Pericardium fibroblast (primary cell): Measurements from ENCODE around the gene SLC25A24.

- RAMPAGE, long total RNA = no peak
Observed at GRCh38 chr1:104407731-104408053, 658.0 kb downstream of the AMY1C start.

DNA sequence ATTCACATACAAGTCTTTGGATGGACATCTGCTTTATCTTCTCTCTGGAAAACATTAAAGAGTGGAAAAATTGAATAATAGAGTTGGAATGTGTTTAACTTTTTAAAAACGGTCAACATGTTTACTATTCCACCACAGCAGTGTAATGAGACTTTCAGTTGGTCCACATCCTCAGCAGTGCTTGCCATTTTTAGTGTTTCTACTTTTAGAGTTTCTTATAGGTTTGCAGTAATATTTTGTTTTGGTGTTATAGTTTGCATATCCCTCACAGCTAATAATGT is 1064.2 kb upstream of the PRMT6 start:
- RAMPAGE, long total RNA = no peak

- RAMPAGE, long total RNA = no peak
Observed at GRCh38 chr1:107326792-107327555, 186.1 kb downstream of the NTNG1 start.

DNA sequence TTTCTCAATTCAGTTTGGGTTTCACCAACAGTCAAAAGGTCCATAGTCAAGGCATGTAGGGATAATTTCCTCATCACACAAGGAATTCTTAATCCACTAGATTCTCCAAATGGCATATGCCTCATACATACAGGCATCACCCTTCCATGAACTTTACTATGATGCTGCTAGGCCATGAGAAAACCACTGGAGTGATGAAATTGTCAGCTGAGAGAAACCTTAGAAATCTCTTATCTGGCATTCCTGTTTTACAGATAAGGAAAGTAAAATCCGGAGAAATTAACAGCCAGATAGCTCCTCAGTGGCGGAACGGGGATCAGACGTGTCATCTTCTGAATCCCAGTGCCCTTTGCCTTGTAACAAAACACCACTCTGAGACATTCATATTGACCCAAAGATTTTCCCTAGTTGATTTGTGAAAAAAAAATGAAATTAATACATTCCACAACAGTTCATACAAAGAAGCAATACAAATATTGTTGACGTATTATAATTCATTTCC is 274.5 kb downstream of the NTNG1 start:
- RAMPAGE, long total RNA = no peak

GRCh38 chr1:107626382-107627528 is 338.2 kb downstream of the VAV3 start:
- RAMPAGE, long total RNA = no peak

GRCh38 chr1:108038908-108039328 is 73.9 kb upstream of the VAV3 start:
- RAMPAGE, long total RNA = no peak

- RAMPAGE, long total RNA = no peak
Observed at GRCh38 chr1:108083024-108083499, 117.1 kb downstream of the SLC25A24 start.

GRCh38 chr1:108199699-108200576 is at the start of gene SLC25A24:
Gene SLC25A24 (minus strand): TSS chr1:108200343.
- RAMPAGE, long total RNA = start-site peak on the minus strand at chr1:108200144-108200237, 1,779 and 600 reads in 2 replicates; start-site peak on the plus strand at chr1:108200413-108200438, 11 and 9 reads in 2 replicates

GRCh38 chr1:108601350-108602064 is 41.6 kb downstream of the EEIG2 start:
- RAMPAGE, long total RNA = no peak

DNA sequence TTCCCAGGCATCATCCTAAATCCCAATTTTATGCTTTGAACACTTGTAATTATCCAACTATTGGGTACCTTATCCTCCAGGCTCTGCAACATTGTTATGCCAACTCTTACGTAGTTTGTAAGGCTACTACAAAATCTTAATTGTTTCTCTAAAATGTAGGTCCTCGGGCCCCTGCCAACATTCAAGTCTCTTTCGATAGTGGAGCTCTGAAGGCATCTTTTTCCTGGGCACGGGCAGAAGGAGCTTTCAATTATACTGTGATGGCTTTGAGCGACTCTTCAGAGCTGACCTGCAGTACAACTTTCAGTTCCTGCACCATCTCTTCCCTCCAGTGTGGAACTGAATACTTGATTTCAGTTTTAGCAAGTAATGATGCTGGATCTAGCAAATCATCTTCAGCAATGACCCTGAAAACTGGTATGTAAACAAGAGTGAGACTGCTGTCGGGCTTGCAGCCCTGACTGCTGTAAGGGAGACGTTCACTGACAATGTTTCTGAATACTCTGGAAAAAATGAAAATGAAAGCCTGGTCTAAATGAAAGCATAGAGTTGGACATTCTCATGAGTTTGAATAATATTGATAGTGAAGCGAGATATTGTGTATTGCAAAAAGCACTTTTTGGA is 9.6 kb downstream of the FNDC7 start:
- RAMPAGE, long total RNA = no peak

DNA sequence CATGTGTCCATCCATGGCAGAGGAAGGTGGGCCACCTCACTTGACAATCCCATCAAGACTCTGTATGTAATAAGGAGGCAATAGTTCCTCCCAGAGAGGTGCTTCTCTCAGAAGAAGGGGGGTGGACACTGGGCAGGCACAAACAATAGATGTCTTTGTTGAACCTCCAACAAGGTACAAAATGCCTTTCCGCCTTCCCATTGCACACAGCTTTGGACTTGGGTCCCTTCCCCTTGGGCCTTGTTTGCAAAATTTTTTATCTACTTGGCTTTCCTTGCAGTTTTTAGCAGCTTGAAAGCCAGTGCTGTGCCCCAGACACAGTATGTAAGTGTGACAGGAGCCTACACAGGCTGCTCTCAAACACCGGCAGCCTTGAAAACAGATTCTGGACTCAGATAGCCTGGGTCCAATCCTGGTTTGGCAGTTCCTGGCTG is 42.9 kb downstream of the ELAPOR1 start:
- RAMPAGE, long total RNA = no peak

DNA sequence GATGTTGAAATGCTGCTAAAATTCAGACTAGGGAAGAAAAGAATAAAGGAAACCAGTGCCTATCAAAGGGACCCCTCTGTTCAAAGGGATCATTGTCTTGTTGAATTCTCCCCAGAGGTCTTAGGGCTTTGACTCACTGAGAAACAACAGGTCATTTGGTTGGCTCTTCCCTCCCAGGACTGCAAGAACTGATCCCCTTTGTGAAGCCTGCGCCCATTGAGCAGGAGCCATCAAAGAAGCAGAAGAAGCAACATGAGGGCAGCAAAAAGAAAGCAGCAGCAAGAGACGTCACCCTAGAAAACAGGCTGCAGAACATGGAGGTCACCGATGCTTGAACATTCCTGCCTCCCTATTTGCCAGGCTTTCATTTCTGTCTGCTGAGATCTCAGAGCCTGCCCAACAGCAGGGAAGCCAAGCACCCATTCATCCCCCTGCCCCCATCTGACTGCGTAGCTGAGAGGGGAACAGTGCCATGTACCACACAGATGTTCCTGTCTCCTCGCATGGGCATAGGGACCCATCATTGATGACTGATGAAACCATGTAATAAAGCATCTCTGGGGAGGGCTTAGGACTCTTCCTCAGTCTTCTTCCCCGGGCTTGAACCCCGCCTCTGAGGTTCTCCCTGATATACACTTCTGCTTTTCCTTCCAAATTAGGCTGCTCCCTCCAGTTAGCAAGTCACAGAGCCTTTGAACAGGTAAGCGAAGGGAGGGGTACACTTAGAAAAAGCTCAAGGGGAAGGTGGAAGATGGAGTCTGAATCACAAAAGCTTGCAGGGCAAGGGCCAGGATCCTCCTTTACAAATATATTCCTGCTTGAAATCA is 11.6 kb upstream of the CELSR2 start:
- RAMPAGE, long total RNA = no peak

DNA sequence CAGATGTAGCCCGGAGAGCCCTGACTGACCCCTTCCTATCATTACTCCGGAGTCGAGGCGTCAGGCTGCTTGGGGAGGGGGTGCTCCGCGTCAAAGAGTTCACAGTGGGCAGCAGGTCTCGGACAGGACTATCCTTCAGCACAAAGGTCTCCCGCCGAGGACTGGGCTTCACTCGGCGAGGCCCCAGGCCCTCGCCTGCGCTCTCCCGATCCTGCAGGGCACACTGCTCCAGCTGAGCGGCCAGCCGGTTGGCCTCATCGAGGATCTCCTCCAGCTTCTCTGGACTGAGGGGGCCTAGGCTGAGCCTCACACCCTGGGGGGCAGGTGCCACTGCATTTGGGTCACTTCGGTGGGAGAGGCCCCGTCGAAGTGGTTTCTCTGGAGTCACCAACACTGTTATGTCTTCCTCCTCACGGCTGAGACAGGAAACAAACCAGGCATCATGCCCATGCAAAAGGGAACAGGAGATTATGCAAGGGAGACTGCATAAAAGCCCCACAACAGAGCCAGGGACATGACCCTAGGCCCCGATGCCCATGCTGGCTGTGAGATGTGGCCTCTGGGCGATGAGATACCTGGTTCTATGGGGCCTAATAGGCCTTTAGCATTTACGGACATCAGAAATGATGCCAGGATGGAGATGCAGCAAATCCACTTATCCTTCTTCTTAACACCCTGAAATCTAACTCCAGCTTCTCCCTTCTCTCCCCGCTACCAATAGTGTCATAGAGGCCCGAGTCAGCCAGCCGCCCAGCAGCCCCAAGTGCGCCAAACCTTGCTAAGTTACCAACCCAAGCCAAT is 1.1 kb downstream of the PSRC1 start:
- RAMPAGE, long total RNA = no peak

DNA sequence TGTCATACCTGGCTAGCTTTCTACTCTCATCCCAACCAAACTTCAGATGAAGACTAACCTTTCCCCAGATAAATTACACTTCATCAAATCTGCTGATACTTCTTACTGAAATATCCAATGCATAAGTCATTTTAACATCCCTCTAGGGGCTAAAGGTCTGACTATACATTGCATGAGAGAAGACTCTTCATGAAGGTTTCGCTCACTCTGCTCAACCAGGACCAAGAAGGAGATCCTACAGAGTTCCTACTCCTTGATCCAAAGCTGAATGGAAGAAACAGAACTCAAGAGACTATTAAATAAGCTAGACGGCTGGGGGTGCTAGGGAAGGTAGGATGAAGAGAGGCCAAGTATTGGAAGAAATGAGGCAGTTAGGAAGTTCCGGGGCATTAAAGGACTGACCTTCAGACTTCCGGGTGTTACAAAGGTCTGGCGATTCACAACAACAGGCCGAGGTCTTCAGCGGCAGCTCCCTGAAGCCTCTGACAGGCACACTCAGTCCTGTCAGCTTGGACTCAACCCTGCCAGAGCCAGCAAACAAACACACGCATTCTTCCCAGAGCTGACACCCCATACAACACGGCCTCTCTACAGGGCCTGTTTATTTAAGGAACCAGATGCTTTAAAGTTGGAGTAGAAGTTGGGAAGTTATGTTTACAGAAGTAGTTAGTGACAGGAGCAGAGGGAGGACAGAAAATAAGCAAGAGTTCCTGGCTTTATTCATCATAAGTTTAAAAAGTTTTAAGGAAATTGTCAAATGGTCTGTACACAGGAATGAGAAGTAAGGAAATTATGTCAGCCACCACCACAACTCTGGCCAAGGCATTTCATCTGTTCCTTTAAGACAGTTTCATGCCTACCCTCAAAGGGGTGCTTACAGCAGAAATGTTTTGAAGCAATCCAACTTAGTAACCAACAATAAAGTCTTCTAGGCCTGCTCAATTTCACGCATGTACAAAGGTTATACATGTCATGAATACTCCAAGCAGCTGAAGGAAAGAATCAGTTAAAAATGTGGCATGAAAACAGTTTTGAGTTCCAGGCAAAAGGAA is 4.8 kb downstream of the SORT1 start:
- RAMPAGE, long total RNA = no peak

DNA sequence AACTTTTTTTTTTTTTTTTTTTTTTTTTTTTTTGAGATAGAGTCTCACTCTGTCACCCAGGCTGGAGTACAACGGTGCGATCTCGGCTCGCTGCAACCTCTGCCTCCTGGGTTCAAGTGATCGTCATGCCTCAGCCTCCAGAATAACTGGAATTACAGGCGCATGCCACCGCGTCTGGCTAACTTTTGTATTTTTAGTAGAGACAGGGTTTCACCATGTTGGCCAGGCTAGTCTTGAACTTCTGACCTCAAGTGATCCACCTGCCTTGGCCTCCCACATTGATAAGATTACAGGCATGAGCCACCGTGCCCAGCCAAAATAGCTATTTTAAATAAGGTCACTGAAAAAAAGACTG is 2.5 kb downstream of the SORT1 start:
- RAMPAGE, long total RNA = no peak

GRCh38 chr1:109399079-109399768 is 1.5 kb upstream of the SORT1 start:
- RAMPAGE, long total RNA = no peak

- RAMPAGE, long total RNA = no peak
Observed at GRCh38 chr1:109415100-109415637, 11.1 kb downstream of the PSMA5 start.

- RAMPAGE, long total RNA = no peak
Observed at GRCh38 chr1:109509216-109509445, 396 bp downstream of the AMIGO1 start.

DNA sequence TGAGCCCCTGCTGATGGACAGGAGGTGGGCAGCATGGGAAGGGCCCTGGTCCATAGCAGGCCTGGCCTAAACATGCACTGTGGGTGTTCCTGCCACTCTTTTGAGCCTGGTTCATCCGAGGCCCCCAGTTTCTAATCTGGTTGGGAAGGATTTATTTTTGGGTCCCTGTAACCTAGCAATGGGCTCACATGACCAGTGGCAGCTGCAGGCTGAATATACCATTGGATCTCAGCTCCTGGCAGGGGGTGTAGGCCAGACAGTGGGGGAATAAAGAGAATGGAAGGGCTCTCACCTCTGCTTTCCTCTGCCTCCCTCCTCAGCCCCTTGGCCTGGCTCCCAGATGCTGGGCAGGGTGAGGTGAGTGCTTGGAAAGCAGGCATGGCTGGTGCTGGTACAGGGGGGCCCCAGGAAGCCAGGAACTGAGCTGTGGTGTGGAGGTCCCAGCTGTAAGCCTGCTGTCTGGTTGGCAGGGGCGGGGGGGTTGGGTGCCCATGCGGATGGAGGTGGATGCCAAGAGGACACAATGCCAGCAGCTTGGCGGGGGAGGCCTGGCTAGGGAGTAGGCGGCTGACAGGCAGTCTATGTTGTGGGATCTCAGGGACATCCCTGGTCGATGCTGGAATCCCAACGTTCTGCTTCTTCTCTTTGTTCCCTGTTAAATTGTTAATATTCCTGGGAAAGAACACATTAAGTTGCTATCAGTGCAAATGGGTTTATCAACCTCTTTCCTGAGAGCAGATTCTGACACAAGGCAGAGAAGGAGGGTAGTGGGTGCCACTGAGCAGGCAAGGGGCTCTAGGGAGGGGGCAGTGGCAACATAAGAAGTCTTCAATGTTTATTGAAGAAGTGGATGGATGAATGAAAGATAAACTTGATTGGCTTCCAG is 3.5 kb upstream of the GPR61 start:
- RAMPAGE, long total RNA = no peak

DNA sequence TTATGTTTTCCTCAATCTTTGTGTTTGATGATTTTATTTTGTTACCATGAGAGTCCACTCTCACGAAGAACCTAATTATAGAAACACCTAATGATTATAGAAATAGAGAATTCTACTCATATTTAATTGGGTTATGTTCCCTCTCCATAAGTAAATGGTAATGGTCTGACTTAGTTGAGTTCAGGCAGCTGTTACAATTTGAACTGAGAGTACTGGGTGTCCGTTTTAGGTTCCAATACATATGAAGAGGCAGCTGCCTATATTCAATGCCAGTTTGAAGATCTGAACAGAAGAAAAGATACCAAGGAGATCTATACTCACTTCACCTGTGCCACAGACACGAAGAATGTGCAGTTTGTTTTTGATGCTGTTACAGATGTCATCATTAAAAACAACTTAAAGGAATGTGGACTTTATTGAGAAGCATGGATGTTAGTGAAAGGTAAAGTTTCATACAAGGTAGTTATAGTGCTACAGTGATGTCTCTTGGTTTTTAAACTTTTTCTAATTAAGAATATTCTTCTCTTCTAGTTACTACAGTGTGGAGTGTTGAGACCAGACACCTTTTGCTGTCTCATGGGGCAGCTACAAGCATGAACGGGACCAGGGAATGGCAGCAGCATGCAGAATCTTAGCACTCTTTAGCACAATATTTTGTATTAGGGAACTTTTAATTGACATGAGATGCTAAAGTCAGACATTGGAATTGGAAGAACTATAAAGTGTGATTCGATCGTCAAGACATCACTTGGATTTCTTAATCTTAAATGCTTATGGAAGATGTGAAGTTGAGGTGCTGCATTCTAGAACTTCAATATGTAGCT is 27.4 kb downstream of the GNAT2 start:
- RAMPAGE, long total RNA = no peak